Mesenchymal stem cell of adipose (primary cell): ENCODE measurements around the genes ICE2 and VPS13C.

DNA sequence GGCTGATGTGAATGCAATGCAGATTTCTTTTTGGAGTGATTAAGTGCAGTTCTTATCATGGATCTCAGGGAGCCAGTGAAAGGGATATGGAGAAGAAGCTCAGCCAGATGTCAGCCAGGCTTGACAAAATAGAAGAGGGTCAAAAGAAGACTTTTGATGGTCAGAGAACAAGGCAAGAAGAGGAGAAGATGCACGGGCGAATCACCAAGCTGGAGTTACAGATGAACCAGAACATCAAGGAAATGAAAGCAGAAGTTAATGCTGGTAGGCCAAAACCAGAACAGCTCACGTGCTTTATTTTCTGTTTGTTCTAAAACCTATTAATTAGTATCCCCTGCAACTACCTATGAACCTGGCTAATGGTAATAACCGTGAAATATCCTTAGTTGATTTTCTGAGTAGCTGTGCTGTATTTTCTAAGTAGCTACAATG, 78.6 kb downstream of the FAM81A start:
- CAGE, long polyA plus RNA = no peak

GRCh38 chr15:59543739-59544366, 67.7 kb upstream of the GCNT3 start:
- CAGE, long polyA plus RNA = no peak

DNA sequence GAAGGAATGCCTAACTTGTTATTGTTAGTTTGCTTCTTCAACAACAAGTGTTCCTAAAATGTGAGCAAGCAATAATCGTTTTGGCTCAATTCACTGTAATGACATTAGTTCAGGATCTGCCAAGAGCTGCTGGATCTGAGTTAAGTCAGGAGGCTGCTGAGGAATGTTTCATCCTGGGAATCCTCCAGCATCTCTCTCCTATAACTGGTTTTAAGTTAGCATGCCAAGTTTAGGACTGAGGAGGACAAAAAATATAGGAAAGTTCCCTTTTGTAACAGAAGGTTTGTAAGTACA, 4.9 kb upstream of the GTF2A2 start:
- CAGE, long polyA plus RNA = no peak

- CAGE, long polyA plus RNA = no peak
These were observed 111.5 kb downstream of the FOXB1 start for GRCh38 chr15:60115502-60116053.

GRCh38 chr15:60374177-60375245, 23.3 kb downstream of the ANXA2 start:
- CAGE, long polyA plus RNA = no peak

- CAGE, long polyA plus RNA = no peak
These were observed 8.4 kb downstream of the ANXA2 start for GRCh38 chr15:60389210-60389980.

- CAGE, long polyA plus RNA = no peak
These were observed at the start of gene ICE2 for GRCh38 chr15:60478788-60479783. ICE2 (minus strand) TSS chr15:60479142.

- CAGE, long polyA plus RNA = no peak
These were observed 105.0 kb upstream of the ICE2 start for GRCh38 chr15:60583928-60584388.

DNA sequence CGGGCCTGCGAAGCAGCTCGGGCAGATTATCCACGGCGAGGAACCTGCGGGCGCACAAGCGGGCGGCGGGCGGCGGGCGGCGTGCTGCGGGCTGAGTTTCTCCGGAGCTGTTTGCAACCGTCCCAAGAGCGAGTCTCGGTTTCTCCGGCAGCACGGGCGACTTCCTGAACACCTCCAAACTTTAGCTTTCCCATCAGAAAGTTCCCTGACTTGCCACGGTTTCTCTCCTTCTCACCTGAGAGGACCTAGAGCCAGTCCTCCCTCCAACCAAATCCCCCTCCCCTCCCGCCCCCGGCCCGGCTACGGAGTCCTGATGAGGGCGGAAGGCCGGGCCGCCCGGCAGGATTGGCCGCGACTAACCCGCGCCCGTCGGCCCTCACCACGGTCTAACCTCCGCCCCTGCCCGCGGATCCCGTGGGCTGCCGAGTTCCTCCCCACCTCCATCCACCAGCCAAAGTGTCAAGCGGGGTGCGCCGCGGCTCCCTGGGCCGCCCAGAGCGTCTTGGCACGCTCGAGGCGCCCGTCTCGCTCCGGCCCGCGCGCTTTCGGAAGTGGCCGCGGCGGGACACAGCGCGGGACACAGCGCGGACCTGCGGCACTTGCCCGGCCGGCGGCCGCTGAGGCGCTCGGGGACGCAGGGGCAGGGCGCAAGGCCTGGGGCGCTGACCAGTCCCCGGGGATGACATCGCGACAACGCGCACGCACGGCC, 112.4 kb upstream of the ICE2 start:
- CAGE, long polyA plus RNA = no peak

- CAGE, long polyA plus RNA = no peak
These were observed 361.9 kb upstream of the ICE2 start for GRCh38 chr15:60840560-60841520.

GRCh38 chr15:60913108-60913635, 315.9 kb downstream of the RORA start:
- CAGE, long polyA plus RNA = no peak

GRCh38 chr15:61049071-61049443, 180.0 kb downstream of the RORA start:
- CAGE, long polyA plus RNA = no peak

- CAGE, long polyA plus RNA = no peak
These were observed 71.2 kb downstream of the RORA start for GRCh38 chr15:61157844-61158324.

DNA sequence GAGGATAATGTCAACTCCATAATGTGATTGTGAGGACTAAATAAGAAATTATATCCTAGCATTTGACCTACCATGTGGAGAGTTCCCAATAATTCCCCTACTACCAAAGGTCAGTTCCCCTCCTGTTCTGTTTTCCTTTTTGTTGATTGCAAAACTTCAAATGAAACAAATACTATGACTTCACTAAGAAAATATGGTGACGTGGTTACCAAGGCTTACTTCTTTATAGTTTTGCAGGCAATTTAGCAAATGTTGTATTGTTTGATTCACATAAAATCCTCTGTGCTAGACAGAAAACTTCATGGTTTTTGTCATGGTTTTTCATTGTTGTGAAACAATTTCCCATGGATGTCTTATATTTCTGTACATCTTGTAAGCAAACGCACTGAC, 153.9 kb upstream of the RORA start:
- CAGE, long polyA plus RNA = no peak

GRCh38 chr15:61389723-61390078, 160.6 kb upstream of the RORA start:
- CAGE, long polyA plus RNA = no peak

- CAGE, long polyA plus RNA = no peak
These were observed at the start of gene VPS13C for GRCh38 chr15:62060219-62060943. VPS13C (minus strand) TSS chr15:62060447.

- CAGE, long polyA plus RNA = no peak
These were observed 1.5 kb downstream of the C2CD4A start for GRCh38 chr15:62068079-62068900.

- CAGE, long polyA plus RNA = no peak
These were observed 9.1 kb downstream of the C2CD4A start for GRCh38 chr15:62075831-62076398.

DNA sequence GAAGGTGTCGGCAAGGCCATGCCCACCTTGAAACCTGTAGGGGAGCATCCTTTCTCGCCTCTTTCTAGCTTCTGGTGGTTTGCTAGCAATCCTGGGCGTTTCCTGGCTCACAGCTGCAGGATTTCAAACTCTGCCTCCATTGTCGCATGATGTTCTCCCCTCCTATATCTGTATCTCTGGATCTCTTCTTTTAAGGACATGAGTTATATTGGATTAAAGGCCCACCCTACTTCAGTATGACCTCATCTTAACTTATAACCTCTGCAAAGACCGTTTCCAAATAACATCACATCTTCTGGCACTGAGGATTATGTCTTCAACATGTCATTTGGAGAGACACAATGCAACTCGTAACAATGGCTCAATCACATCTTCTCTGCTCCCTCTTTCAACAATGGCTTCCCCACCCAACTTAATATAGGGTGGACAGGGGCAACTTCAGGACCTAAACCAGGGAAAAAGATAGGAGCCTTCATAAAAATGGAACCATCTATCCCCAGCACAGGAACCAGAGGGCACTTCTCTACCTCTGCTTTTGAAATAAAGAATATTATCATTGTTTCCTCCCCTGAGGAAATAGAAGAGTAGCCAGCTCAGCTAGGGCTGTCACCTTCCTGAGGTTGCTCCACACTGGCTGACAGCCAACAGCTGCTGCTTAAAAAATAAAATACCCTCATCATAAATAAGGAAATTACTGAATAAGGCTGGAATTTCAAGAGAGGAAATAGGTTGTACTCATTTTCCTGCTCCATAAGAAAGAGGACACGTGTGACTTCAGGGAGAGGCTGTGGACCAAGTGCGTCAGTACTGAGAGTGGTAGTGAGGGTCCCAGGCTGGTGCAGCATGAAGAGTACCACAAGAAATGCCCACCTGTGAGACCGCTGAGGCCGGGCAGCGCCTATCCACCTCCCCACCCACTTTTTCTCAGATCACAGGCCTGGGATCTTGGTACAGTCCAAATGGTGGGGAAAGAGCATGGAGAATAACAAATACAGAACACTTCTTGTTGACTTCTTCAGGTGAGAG, 7.9 kb upstream of the C2CD4B start:
- CAGE, long polyA plus RNA = no peak

DNA sequence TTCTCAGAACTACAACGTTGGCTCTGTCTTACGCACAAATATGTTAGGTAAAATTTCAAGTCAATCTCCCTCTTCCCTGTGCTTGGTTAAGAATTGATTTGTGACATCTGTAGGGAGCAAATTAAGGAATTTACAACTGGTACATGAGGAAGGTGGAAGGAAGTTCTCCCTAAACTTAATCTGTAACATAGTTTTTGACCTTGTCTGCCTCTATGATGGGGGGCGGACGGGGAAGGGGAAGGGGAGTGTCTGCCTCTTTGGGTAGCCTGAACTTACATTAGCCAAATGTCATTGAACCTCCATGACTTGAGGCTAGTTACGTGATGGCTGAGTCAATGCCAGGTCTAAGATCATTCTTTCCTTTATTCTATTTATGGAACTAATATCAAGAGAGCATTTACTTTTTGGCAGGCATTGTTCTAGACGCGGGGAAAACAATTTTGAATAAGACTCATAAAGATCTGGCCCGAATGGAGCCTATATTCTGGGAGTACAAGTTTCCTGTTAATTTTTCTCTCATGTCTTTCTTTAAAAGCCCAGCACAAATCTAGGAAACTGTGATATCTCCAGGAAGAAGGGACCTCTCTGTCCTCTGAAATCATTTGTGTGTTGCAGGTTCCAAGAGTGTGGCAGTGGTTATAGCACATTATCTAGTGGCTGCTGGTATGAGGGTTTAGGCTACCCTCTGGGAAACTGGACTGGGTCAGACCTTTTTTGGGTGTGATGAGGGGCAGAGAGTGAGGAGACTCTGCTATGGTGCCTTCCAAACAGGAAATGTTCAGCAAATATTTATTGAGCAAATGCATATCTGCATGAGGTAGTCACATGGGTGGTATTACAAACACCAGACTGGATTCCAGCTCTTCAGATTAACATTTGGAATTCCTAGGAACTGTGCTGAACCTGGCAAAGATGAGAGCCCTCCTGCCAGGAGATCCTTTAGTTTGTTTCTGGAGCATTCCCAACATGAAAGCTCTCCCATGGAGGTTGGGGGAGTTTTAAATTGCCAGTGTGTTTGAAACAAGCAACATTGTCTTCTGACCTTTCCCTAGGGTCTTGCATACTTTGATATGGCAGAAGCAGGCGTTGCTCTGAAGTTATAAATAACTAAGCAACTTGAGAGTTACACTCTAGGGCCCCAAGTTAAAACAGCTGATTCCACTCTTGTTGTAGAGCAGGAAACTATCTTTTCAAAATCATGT, 115.7 kb downstream of the TLN2 start:
- CAGE, long polyA plus RNA = no peak